ENCODE measurements around a stretch of chr9.

DNA sequence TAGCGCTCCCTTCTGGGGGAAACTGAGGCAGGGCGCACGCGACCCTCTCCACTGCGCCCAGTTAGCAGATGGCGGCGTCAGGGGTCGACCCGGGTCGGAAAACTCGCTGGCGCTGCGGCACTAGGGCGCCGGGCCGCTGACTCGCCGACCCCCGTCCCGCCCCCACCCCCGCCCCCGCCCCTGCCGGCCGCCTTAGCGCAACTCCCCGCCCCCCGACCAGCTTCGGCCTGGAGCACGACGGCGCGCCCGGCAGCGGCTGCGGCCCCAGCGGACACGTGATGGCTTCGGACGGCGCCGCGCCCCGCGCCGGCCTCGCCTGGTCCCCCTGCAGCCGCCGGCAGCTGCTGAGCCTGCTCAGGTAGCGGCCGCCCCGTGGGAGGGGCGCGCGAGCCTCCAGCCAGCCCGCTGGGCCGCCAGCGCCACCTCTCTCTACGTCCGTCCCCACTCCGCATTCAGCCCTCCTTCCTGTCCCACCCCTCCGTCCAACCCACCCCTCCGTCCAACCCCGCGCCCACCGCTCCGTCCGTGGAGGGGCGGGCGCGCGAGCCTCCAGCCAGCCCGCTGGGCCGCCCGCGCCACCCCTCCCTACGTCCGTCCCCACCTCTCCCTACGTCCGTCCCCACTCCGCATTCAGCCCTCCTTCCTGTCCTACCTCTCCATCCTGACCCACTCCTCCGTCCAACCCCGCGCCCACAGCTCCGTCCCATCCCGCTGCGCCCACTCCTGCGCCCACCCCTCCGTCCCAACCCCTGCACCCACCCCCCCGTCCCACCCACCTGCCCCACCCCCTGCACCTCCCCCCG is 6.4 kb downstream of the ADAMTS13 start:
- PRO-cap, result no peak

GRCh38 chr9:133440918-133441506 is 18.8 kb upstream of the CACFD1 start:
- PRO-cap, result no peak

DNA sequence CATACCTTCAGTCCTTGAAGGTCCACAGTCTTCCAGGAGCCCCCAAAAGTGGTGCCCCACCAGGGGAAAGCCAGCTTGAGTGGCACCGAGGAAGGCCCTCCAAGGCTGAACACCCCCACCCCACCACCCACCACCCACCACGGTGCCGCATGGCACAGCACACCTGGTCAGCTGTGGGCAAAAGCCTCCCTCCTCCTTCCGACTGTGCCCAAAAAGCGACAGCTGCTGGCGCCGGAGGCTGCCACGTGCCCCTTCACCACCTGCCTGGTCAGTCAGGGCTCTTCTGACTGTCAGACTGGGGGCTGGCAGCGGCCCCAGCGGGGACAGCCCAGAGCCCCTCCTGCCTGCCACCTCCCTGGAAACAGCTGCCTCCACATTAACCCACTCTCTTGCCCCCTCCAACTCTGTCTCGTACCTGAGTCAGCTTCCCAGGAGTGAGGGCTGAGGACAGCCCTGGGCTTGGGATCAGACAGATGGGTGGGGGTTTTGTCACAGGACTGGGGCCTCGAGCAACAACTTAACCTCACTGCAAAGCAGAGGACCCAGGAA is 648 bp downstream of the SARDH start:
- PRO-cap, result no peak

GRCh38 chr9:133792265-133792889 is 54.2 kb upstream of the SARDH start:
- PRO-cap, result no peak

GRCh38 chr9:133881682-133882651 is 110.2 kb downstream of the VAV2 start:
- PRO-cap, result no peak

GRCh38 chr9:133932156-133932777 is 59.9 kb downstream of the VAV2 start:
- PRO-cap, result no peak

DNA sequence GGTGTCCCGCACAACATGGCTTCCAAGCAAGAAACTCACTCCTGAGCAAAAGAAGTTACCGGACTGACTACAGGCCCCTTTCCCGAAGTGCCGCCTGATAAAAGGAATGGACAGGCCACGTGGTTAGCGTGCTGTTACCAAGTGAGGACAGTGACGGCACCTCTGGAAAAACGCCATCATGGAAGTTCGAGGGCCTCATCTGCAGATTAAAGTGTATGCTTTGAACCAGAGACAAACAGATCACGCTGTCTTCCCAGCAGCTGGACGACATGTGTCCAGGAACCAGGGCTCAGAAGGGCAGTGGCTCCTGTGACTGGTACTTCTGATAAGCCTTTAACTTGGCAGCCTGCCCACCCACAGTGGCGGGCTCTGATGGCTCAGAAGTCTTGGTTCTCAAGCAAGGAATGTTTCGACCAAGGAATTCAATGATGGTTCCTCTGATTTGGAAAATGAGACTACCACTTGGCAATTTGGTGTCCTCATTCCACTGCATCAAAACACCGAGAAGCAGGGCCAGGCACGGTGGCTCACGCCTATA is 14.5 kb upstream of the BRD3OS start:
- PRO-cap, result no peak

- PRO-cap, result no peak
Observed at GRCh38 chr9:134035924-134036427, 10.7 kb downstream of the BRD3OS start.

DNA sequence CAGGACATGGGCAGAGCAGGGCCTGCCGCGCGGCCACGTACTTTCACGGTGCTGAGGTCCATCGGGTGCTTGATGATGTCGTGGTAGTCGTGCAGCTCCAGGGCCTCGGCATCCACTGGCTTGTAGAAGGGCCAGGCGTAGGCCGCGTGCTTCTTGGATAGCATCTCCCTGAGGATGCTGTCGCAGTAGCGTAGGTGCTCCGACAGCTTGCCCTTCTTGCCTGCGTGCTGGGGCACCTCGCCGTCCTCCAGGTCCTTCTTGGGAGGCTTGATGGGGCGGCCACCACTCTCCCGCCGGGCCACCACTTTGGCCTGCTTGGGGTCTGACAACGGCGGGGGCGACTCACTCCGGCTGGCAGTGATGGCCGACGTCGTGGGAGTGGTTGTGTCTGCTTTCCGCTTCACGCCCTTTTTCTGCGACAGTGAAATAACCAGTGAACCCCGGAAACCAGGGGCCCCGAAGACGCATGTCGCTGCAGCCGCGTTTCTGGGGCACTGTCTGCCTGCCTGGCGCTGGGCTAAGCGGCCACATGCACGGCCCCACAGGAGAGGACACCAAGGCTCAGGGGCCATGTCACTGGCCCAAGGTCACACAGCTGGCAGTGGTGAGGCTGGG is 19.7 kb downstream of the BRD3 start:
- PRO-cap, result no peak

DNA sequence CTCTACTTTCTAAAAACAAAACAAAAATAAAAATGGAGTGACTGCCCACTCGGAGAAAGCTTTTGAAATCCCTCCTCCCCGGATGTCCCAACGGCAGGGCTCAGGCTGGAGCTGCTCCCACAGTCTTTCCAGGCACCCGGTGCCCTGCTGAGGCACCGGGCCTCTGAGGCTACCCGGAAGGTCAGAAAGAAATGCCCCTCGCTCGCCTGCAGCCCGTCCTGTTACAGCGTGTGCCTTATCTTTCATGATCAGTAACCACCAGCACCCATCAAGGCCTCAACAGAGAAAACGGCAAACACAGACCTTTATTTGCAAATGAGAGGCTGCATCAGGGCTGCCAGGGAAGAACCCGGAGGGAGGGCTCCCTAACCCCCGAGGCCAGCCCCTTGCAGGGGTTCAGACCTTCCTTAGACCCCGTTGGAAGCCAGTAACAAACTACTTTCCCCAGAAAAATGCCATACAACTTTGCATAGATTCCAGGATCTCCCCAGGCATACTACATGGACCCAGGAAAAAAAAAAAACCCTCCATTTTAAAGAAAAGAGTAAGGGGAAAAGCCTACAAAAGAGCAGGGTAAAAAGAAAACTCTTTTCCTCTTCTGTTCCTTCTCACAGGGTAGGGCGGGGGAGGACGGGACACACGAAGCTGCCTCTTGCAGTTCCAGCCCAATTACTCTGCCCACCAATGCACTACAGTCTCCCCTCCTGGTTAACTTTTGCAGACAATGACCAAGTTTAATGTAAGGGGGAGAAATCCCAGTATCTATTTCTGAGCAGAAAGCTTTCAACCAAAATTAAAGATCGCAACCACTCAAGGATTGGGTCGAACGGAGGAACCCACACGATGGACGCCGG is 1.5 kb downstream of the BRD3 start:
- PRO-cap, result no peak

DNA sequence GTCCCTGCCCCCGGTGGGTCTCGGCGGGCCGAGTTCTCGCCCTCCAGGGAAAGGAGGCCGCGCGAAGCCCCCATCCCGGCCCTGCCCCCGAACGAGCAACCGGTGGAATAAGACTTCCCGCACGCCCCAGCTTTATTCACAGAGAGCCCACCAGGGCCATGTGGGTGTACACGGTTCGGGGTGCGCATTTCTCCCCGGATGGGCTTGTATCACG is 1.0 kb downstream of the BRD3 start:
- PRO-cap, result no peak

DNA sequence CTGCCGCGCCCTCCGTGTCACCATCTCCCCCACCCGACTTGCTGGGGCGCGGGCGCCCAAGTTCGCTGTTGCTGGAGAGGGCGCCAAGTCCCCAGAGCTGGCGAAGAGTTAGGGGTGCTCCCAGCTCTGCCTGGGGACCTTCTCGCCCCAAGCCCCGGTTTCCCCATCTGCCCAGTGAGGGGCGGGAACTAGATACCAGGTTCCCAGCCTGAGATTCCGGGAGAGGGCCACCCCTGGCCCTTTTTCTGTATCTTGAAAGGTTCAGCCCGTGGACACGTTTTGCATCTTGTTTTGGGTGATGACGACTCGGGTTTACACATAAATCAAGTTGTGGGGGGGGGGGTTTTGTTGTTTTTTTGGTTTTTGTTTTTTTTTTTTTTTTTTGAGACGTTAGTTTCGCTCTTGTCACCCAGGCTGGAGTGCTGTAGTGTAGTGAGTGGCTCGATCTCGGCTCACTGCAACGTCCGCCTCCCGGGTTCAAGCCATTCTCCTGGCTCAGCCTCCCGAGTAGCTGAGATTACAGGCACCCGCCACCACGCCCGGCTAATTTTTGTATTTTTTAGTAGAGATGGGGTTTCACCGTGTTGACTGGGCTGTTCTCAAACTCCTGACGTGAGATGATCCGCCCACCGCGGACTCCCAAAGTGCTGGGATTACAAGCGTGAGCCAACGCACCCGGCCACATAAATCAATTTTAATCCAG is 940 bp upstream of the BRD3 start:
- PRO-cap, result bidirectional peak, plus-strand start at position 36 of the sequence, minus-strand start outside the sequence

- PRO-cap, result no peak
Observed at GRCh38 chr9:134136348-134136661, 423 bp downstream of the WDR5 start.

GRCh38 chr9:134138109-134138498 is 2.2 kb downstream of the WDR5 start:
- PRO-cap, result no peak

GRCh38 chr9:134327641-134327975 is 1.4 kb downstream of the RXRA start:
- PRO-cap, result no peak

DNA sequence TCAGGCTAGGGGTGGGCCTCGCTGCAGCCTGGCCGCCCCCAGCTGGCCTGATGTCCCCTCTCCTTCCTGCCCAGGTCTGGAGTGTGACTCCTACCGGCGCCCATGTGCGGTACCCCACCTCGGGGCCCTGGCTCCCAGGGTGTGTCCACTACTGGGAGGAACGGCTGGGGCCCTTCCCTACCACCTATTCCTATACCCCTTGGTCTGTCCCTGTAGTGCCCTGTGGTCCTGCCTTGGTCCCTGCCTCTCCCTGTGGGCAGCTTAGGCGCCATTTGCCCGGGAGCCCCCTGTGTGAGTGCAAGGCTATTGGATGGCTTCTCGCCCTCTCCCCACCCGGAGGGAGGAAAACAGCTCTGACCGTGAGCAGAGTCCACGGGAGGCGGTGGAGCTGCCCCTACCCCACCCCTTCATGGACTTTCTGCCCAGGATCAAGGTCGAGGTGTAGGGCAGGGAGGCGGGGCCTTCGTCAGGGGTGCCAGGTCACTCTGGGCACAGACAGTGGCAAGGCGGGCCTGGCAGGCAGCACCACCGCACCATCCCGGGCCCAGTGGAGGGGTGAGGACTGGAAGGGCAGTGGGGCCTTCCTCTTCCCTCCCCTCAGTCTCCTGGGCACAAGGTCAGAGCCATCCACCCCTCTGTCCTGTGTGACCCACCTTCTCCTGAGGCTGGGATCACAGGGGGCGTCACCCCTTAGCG is 9.5 kb downstream of the RXRA start:
- PRO-cap, result no peak

GRCh38 chr9:134347995-134348909 is 22.0 kb downstream of the RXRA start:
- PRO-cap, result no peak

- PRO-cap, result unidirectional peak, plus-strand start at chr9:134373103
Observed at GRCh38 chr9:134372547-134373478, 46.6 kb downstream of the RXRA start.

GRCh38 chr9:134373674-134373867 is 47.3 kb downstream of the RXRA start:
- PRO-cap, result no peak

DNA sequence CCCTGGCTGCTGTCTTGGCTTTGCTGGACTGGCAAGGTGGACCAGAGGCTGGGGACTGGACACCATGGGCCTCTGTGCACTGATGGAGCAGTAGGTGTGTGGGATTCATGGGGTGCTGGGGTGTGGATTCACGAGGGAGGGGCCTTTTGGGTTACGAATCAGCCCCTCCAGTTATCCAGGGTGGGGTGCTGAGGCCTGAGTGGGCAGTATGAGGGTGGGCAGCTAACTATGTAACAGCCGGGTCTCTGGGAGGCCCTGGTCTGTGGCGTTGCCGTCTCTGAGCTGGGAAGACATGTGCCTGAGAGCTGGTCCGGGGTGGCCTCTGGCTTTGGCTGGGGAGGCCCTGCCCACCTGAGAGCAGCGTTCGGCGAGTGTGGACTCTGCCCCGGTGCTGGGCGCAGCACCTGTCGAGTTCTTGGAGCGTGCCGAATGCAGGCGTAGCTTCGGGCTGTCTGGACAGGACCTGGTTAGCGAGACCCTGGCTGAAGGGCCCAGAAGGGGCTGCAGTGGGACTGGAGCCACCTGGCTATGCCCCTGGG is 56.3 kb downstream of the RXRA start:
- PRO-cap, result no peak